Fallopian tube (tissue), 1 donor: ENCODE measurements around the gene IRAG1.

DNA sequence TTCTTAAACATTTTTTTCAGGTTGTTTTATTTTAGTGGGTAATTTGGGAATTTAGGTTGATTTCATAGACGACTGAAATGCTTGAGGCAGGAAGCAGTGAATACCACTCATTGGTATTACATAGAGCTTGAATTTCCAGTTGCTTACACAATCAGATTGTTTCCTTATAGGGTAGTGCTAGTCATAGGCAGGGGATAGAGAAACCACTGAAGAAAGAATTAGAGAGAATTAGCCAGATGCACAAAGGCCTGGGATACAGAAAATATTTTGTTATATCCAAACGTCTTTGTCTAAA is 23.9 kb upstream of the LYVE1 start:
- PRO-cap: no peak

- PRO-cap: no peak
These were observed 34.8 kb downstream of the IRAG1 start for GRCh38 chr11:10658612-10659382.

GRCh38 chr11:10693353-10694188 is at the start of gene IRAG1:
Gene IRAG1 (minus strand): TSS chr11:10693755.
- PRO-cap: bidirectional peak, plus-strand start at chr11:10693728, minus-strand start at chr11:10693576

DNA sequence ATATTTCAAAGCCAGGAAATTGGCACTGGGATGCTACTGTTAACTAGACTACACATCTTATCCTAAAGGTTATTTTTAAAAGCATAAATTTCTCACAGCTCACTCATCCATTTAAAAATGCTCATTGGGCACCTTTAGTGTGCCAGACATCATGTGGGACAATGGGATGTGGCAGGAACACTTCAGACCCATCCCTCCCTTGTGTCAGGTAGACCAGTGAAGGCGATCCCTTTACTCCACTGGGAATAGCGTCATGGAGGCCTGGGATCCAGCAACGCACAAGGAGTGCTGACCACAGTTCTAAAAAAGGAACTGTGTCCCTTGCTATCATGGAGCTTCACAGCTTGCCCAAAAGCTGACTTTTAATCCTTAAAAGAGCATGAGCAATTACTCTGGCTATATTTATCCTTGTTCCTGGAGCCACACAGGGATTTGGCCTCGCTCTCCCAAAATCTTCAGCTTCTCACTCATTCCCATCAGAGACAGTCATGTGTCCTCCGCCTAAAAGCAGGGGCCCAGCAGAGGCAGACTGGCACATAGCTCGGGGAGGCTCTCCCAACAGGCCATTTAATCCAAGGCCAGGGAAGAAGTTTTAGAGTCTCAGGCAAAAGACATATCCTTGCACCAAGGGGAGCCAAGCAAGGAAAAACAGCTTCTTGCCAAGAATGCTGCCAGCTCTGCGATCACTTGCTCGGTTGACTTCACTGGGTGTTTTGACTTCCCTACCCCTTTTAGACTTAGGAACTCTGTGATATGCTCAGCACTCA is 3.4 kb upstream of the IRAG1 start:
- PRO-cap: no peak

DNA sequence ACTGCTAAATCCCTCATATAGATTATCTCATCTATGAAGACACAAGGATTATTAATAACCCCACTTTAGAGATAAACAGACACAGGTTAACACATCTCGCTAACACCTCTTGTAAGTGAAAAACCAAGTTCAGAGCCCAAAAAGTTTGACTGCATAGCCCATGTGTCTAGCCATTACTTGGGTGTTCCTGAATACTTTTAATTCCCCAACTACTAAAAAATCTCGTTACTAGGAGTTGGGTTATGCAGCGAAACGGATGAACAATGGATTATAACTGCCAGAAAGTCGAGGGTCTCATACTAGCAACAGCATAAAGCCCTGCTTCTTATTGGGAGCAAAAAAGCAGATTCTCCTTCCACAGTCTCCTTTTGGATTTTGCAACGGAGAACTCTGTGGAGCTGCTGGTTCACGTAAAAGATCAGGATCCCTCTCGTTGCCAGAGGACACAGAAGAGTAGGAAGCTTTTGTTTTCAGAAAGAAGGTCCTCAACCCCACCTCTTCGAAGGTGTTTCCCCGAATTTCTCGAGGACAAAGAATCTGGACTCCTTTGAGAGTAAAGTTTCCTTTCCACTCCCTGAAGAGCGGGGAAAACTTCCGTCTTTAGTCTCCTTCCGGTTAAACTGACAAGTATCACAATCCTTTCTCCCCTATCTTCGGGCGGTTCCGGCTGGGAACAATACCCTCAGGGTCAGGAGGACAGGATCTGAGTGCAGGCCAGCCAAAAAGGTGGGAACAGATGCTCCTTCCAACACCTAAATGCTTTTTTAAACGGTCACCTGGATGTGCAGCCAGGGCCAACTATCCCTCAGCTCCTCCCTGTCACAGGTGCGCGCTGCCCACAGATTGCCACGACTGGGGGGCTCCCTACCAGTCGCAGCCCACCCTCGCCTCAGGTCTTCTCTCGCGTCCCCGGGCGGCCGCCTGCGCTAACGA is 859 bp downstream of the ZBED5 start:
- PRO-cap: unidirectional peak, plus-strand start at position 228 of the sequence; unidirectional peak, plus-strand start at position 280 of the sequence; bidirectional peak, plus-strand start at position 467 of the sequence, minus-strand start at position 429 of the sequence; bidirectional peak, plus-strand start at position 679 of the sequence, minus-strand start at position 622 of the sequence

- PRO-cap: no peak
These were observed 40.7 kb upstream of the ZBED5 start for GRCh38 chr11:10898549-10899035.

DNA sequence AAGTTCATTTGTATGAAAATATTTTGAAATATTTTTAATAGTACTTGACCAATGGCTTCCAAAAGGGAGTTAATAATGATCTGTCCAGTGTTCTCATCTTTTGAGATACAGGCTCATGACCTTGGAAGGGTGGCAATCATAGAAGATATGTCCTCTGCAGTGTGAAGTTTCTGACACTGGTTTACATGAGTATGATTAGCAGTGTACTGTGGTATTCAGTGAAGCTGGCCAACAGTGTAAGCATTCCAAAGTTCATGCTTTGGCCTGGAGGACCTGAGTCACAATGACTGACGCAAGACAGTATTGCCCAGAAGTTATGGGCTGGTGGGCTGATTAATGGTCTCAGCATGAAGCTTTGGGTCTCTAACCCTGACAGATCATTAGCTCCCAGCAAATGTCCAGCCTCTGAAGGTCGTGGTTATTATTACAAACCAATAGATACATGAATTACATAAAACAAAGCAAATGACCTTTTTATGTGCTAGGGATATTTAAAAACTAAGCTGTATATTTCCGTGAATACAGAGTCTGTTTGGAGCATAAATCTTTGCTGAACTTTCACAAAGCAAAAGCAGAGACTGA is 28.5 kb upstream of the USP47 start:
- PRO-cap: no peak

DNA sequence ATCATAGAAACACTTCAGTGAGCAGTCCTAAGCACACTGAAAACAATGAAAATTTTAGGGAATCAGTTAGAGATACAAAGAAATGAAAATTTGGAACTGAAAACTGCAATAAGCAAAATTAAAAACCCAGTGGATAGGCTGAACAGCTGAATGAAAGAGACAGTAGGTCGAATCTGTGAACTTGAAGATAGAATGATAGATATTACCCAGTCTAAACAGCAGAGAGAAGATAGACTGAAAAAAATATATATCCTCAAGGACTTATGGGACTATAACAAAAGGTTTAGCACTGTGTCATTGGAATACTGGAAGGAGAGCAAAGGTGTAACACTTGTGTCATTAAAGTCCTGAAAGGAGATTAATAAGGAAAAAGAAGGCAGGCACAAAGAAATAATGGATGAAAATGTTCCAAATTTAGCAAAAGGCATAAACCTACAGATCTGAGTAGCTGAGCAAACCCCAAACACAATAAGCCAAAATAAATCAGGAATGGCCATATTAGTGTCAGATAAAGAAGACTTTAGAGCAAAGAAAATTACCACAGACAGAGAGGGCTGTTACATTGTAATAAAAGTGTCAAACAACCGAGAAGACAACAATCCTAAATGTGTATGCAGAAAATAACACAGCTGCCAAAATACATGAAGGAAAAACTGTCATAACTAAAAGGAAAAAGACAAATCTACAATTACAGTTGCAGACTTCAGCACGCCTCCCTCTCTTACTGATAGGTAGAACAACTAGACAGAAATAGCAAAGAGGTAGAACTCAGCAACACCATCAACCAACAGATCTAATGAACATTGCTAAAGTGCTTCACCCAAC is 69.4 kb downstream of the USP47 start:
- PRO-cap: no peak

DNA sequence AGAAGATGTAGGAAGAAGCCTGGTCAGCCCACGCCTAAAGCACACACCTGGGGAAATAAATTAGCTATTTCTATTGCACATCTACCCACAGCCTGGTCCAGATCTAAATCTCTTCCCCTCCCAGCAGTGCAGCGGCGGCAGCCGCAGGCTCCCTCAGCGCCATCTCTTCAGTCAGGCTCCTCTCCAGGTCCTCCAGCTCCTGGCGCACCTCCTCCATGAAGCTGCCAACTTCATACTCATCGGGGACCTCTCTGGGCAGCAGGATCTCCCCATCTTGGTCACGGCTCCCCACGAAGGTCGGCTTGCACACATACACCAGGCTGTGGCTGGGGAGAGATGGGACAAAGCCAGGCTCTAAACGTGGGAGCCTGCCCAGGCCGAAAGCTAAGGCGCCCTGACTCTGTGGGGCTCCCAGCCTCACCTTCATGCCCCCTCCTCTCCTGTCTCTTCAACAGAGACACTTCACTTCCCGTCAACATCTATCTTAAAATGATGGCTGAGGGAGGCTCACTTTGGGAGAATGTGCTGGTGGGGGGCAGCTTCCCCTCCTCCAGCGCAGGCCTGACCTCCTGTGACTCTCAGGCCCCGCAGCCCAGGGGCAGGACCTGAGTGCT is 44.0 kb downstream of the DKK3 start:
- PRO-cap: no peak

GRCh38 chr11:11993795-11994413 is 14.5 kb downstream of the DKK3 start:
- PRO-cap: no peak

DNA sequence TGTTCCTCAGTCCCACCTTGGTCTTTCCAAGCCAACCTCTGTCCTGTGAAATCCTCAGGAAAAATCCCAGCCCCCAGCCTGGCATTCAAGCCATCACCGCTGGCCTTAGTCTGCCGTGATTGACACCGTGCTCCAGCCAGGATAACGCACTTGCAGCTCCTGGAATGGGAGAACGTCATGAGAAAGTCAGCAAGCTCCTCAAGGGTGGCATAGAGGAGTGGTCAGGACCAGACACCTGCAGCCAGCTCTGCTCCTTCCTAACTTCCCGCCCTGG is 1.1 kb upstream of the DKK3 start:
- PRO-cap: no peak

GRCh38 chr11:12086087-12087080 is 24.0 kb upstream of the MICAL2 start:
- PRO-cap: bidirectional peak, plus-strand start at chr11:12086887, minus-strand start at chr11:12086735

GRCh38 chr11:12089950-12090405 is 20.4 kb upstream of the MICAL2 start:
- PRO-cap: no peak

DNA sequence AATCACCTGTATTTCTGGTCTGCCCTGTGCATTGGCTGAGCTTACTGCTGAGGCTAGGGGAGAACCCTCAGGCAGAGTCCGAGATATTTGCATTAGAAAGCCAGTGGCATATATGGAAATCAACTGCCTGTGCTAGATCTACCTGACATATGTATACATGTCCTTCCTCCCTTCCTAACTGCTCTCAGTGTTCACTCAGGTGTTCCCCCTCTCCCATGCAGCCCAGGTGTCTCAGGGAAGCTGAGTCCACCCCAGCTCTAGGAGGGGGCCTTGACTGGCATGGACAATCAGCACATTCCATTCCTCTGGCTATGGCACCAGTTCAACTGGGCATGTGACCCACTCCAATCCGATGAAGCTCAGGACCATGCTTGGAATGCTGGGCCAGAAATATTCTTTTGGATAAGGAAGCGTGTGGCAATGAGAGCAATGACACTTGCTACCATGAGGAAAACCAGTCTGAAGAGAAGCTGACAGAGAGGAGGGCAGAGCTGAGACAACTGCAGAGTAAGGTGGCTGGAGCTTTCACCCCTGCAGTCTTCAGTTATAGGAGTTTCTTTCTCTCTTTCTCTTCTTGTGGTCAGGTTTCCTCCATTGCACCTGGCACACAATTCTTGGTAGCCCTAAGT is 6.6 kb upstream of the MICAL2 start:
- PRO-cap: no peak

DNA sequence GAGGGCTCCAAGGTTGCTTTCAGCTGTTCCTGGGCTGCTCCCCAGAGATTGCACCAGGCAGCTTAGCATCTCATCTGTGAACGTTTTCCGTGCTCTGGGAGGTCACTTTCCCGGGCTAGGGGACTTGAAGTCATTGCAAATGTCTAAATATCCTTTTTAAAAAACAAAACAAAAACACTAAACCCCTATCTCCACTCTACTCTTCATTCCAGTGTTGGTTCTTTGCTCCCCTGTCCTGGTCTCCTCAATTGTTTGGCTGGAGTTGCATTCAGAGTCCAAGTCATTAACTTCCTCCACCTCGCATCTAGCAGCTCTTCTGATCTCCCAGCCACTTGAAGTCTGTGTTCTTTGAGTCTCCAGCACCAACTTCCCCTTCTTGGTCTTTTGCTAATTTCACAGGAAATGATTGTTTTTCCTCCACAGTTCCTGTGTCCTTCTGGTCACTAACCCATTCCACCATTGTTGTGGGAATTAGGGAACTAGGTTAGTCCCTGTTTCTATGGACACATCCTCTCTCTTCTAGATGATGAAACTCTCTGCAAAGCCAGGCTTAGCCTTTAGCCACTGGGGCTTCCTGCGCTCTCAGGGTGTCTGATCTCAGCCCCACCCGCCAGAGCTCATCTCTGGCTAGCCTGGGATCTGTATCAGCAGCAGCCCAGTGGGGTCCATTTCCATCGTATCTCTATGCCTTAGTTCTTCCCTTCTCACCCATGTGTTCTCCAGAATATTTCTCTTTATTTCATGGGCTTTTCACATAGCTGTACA is 14.3 kb downstream of the MICAL2 start:
- PRO-cap: no peak

DNA sequence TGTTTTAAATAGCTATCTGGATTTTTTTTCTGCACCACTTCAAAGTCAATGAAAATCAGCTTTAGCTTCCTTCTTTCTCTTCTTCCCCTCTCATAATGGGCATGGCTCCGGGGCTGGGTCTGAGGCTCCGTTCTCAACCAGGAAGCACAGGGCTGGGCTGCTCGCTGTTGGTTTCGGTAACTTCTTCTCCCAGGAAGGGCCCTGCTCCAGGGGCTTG is 23.8 kb downstream of the MICAL2 start:
- PRO-cap: no peak

GRCh38 chr11:12148910-12149630 is 38.7 kb downstream of the MICAL2 start:
- PRO-cap: no peak

DNA sequence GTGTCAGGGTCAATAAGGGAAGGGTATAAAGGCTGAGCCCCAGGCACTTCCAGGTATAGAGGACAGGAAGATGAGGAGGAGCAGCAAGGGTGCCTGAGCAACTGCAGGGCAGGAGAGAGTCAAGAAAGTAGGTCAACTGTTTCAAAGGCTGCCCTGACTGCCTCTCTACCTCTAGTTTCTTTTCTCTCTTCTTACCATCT is 86.0 kb downstream of the MICAL2 start:
- PRO-cap: unidirectional peak, plus-strand start at position 56 of the sequence

GRCh38 chr11:12248330-12248869 is 129.0 kb upstream of the PARVA start:
- PRO-cap: no peak

DNA sequence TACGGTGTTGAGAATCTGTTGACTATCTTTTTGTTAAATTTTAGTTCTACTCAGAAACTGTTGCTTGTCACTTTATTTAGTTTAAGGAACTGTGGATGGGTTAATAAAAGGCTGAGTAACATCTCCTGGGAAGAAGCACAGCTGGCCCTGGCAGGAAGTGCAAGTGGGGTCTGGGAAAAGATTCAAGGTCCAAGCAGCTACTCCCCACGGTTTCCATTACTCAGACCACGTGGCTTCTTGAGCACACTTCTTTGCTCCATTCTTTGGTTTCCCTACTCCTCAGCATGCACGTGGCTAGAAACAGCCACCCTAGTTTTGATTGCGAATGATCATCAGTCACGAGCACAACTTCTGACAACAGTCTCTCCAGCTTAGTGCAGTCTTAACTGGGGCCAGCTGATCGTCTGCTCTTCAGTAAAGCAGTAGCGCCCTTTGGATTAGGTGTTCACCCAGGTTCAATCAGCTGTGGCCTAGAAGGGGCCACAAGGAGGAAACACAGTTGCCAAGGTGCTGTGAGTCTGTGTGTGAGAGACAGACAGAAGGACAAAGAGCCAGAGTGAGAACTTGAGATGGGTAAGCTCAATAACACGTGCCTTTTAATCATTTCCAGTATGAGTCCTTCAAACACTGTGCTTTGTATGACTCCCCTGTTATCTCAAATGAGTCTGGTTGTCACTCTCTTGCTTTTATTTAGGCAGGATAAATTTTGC is 1.1 kb upstream of the PARVA start:
- PRO-cap: no peak